Diencephalon (tissue), 2 donors: ENCODE data around the genes TTC9 and SIPA1L1.

DNA sequence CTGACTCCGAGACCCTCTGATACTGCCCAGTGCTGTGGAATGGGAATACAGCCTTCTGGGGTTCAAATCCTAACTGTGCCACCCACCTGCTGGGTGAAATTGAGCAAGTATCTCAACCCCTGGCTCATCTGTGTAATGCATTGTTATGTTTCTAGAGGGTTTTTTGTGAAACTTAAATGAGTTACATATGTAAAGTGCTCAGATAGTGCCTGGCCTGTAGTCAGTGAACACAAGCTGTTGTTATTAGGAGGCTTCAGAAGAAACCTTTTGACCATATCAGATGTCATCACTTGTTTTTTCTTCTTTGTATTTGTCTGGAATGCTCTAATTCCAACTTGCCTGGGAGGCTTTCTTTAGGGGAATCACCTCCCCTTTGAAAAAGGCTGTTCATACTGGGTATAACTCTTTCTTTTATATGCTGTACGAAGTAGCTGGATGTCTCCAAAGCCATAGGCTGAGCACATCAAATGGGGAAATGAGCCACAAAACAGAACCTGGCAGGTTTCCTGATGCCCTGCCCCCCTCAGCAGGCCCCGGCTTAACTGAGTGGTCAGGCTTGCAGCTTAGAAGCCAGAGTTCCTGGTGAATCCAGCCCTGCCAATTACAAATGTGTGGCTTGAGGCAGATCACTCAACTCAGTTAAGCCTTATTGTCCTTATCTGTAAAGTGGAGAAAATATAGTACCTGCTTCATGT lies 71.2 kb upstream of the SRSF5 start:
- RAMPAGE, long total RNA, result no peak

DNA sequence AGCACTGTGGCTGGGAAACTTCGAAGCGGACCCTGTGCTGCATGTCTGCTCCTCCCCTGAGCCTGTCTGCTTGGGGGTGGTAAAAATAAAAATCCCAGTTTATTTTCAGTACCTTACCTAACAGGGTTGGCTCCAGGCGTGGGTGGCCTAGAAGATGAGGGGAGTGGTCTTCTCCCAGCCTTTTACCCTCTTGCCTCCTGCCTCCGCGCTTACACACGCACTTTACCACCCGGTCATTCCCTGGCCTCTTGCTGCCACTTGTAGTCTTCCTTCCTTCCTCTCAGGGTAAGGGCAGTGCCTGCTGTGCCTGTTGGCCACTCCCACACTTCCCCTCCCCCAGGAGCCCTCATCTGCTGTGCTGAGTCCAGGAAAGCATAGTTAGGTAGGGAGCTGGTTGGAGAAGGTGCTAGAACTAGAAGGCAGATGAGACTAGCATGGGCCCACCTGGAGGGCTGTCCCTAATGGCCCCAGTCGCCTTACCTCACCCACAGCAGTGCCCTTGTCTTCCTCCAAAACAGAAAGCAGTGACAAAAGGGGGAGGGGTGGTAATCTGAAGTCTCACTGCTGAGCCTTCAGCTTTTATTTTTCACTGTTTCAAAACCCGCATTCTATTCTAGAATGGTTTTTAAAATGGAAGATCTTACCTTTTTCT lies 54.3 kb upstream of the SRSF5 start:
- RAMPAGE, long total RNA, result no peak

- RAMPAGE, long total RNA, result no peak
Measured at GRCh38 chr14:69719147-69719999, 47.6 kb upstream of the SRSF5 start.

DNA sequence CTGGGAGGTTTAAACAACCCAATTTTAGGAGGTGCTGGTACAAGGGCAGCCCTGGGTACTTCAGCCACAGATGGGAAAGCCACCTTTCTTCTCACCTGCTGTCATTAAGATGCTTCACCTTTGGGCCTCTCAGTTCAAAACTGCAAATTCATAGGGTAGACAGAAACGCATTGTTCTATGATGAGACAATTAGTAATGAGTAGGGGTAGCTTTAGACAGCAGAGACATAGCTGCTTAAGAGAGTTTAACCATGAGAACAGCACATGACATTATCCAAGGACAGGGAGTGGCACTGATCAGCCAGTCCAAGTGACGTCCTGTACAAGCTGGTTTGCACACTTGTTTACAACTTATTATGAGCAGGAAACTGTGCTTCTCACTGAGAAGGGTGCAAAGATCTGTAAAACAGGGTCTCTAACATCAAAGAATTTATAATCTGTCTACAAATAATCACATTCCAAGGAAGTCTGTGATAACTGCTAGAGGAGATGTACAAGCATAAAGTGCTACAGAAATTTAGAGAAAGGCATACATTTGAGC lies 11.2 kb upstream of the SRSF5 start:
- RAMPAGE, long total RNA, result no peak

DNA sequence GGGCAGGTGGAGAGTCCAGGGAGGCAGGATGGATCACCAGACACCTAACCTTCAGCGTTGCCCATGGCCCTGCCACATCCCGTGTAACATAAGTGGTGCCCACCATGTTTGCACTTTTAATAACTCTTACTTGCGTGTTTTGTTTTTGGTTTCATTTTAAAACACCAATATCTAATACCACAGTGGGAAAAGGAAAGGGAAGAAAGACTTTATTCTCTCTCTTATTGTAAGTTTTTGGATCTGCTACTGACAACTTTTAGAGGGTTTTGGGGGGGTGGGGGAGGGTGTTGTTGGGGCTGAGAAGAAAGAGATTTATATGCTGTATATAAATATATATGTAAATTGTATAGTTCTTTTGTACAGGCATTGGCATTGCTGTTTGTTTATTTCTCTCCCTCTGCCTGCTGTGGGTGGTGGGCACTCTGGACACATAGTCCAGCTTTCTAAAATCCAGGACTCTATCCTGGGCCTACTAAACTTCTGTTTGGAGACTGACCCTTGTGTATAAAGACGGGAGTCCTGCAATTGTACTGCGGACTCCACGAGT lies 151.1 kb downstream of the SMOC1 start:
- RAMPAGE, long total RNA, result no peak

- RAMPAGE, long total RNA, result no peak
Measured at GRCh38 chr14:70229862-70230259, 41.1 kb upstream of the SLC8A3 start.

- RAMPAGE, long total RNA, result no peak
Measured at GRCh38 chr14:70641610-70642747, at the start of gene TTC9. TTC9 (plus strand) TSS chr14:70641916.

GRCh38 chr14:70642748-70643306 lies 1.1 kb downstream of the TTC9 start:
- RAMPAGE, long total RNA, result no peak

DNA sequence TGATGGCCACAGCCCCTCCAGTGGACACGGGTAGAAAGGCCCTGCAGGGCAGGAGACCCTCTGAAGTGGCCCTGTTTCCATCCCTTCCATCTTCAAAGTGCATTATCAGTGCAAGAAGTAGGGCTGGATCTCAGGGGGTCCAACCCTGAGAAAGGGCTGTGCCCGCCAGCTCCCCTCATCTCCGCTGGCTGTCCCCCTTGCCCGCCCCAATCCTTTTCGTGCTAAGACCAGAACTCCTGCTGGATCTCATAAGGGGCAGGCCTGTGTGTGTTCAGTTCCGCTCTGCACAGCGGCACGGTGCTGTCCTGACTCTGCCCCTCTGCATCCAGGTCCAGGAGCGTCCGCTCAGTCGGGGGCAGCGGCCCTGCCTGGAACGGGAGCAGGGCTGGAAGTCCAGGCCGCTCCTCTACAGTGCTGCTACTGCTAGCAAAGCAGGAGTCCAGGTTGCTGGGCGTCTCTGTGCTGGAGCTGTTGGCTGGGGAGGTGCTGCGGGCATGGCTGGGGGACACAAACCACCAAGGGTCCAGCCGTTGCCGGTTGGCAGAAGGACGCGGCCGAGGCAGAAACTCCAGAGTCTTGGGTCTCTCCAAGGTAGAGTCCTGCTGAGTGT lies 79.0 kb downstream of the MAP3K9 start:
- RAMPAGE, long total RNA, result no peak

- RAMPAGE, long total RNA, result no peak
Measured at GRCh38 chr14:70888473-70889039, 18.7 kb upstream of the PCNX1 start.

- RAMPAGE, long total RNA, result no peak
Measured at GRCh38 chr14:70908122-70909306, 1.3 kb downstream of the PCNX1 start.

DNA sequence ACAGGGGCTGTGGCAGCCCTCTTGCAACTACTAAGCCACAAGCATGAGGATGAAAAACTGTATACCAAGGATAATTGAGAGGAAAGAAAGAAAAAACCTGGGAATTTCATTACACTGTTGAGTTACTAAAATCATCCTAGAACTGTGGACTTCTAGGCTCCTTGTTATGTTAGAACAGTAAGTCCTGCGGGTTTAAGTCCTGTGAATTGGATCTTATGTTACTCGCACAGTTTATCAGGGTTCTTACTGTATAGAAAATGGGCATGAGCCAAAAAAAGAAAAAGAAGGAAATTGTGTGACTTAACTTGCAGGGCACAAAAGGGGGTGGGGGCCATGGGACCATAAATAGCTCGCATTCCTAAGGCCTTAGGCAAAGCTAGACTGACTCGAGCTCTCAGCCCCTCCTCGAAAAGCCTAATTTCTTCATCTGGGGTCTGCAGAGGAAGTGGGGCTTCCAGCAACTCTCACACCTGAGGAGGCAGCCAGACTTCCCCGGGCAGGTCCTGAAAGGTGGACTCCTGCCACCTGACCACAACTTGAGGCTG lies 132.7 kb upstream of the SIPA1L1 start:
- RAMPAGE, long total RNA, result no peak

DNA sequence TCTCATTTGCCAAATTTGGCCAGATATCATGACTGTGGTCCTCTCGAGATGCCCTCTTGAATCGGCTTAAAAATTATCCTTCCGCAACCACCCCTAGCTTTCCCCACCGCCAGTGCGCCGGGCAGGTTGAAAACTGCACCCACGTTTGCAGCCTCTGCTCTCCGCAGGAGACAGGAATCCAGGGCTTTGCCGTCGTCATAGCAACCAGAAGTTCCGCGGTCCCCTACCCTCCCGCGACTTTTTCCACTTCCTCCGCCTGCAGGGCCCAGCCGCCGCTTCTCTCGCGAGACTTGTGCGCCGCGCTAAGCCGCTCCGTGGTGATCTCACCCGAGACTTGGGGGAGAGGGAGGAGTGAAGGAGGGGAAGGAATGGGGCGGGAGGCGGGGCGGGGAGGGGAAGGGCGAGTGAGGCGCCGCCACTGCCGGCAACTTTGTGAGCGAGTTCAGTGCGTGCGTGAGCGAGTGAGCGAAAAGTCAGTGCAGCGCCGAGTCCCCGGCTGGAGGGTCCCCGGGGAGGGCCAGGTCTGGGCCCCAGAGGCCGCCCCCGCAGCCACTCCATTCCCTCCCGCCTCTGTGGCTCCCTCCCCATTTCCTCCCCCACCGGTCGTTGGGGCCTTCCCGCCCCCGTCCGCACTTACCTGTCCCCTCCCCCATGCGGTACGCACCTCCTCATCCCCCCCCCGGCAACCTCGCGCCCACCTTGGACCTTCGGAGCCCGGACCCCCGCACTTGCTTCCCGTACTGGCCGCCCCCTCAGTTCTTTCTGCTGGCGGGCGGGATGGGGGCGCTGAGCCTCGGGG lies at the start of gene SIPA1L1:
TSS of gene SIPA1L1 (plus strand) at position 445 of the 799 bp plus-strand sequence.
- RAMPAGE, long total RNA, result no peak

GRCh38 chr14:71321632-71322593 lies 1.6 kb downstream of the SIPA1L1 start:
- RAMPAGE, long total RNA, result no peak

GRCh38 chr14:71358121-71358794 lies 38.0 kb downstream of the SIPA1L1 start:
- RAMPAGE, long total RNA, result no peak

DNA sequence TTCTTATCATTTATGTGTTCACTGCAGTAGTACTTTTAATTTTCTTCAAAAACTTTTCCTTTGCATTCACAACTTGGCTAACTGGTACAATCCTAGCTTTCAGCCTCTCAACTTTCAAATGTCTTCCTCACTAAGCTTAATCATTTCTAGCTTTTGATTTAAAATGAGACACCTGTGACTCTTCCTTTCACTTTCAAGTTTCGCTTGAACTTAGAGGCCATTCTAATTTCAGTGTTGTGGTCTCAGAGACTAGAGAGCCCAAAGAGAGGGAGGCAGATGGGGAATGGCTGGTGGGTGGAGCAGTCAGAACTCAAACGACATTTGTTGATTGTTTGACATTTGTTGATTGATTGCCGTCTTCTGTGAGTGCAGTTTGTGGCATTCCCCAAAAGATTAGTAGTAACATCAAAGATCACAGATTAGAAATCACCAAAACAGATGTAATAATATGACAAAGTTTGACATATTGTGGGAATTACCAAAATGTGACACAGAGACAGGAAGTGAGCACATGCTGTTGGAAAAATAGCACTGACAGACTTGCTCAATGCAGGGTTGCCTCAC lies 235.3 kb downstream of the SIPA1L1 start:
- RAMPAGE, long total RNA, result no peak

GRCh38 chr14:72000823-72001403 lies 68.7 kb downstream of the RGS6 start:
- RAMPAGE, long total RNA, result no peak

- RAMPAGE, long total RNA, result no peak
Measured at GRCh38 chr14:72450676-72451588, 443.0 kb downstream of the DPF3 start.

- RAMPAGE, long total RNA, result no peak
Measured at GRCh38 chr14:72726425-72727226, 167.3 kb downstream of the DPF3 start.

DNA sequence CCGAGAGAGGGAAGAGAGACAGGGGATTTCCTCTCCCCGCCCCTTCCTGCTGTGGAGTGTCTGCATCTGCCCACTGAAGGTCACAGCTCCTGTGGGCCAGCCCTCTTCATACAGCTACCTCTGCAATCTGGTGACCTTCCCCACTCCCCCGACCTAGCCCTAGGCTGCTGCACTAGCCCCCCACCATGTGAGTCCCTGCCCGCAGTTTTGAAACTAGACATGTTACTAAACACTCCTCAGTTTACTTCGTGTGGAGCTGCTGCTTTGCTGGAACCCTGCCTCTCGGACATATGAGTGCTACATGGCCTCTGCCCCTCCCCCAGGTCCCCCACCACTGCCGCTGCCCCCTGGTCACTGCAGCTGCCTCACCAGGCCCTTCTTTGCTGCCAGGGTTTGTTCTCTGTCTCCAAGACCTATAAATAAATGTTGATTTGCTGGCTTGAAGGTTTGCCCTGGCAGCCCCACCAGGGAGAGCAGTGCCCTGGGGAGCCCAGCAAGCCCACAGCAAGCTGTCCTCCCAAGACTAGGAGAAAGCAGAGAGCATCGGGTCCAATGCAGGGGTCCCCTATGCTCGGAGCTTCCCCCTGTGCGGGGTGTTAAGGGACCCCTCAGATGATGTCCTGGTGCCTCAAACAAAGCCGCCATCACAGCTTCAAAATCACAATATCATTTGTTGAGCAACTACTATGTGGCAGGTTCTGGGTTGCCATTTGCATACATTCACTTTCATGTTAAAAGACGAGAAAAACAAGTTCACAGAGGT lies 102.7 kb downstream of the DPF3 start:
- RAMPAGE, long total RNA, result no peak